ENCODE measurements around the gene GPATCH2.

DNA sequence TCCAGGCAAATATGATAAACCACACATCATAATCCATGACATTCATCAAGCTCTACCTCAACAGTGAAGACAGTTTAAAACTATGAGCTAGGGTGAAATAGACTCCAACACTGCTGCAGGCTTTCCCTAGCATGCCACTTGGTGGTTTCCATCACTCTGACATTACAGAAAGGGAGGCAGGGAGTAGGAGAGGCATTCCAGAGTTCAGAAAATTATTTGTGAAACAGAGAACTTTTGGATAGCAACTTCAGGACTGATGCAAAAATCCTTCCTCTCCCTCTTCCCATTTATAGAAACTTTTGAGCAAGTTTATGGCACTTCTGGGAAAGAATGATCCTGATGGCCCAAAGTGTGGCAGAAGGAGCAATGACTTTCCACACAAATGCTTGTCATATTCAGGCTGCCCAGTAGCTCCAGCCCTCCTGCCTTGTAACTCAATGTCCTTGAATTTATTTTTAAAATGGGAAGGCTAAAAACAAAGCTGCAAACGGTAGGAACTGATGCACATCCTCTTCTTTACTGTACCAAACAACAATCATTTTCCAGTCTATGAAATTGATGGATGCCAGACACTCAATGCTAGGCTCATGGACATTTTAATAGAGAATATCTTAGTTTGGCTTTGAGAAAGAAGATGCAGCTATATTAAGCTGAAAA is 70.8 kb downstream of the SMYD2 start:
- PRO-cap = no peak
- RRBS, 2 experiments = no CpG with 5 or more reads among the region's 1 CpG

GRCh38 chr1:214384292-214384800 is 103.4 kb downstream of the SMYD2 start:
- PRO-cap = no peak
- RRBS, 2 experiments = no CpG with 5 or more reads among the region's 16 CpGs

GRCh38 chr1:214445415-214446385 is 105.7 kb downstream of the PTPN14 start:
- PRO-cap = no peak
- RRBS, 2 experiments = no CpG with 5 or more reads among the region's 2 CpGs

DNA sequence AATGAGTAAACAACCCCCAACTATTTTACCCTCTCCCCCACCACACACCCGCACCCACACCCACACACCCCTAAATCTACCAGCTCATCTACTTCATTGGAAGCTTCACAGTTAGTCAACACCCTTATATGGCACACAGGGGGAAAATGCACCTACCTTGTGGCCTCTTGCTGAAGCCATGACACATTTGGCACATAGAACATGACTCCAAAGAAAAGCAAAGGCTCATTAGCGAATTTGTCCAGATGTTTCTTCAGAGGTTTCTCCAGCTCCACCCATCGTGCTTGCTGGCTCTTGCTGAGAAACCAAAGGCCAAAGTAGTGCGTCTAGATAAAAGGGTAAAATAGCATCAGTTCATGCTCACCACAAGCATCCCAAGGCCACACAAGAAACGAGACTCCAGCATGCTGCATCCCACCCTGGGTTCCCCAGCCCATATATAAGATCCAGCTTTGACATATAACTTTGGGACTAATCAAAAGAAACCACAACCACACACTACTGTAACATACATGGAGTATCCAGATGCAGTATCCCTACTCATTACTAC is 99.7 kb downstream of the PTPN14 start:
- PRO-cap = no peak
- RRBS, 2 experiments = no CpG with 5 or more reads among the region's 5 CpGs

- PRO-cap = no peak
- RRBS, 2 experiments = no CpG with 5 or more reads among the region's 11 CpGs
Observed at GRCh38 chr1:214475976-214476997, 75.1 kb downstream of the PTPN14 start.

DNA sequence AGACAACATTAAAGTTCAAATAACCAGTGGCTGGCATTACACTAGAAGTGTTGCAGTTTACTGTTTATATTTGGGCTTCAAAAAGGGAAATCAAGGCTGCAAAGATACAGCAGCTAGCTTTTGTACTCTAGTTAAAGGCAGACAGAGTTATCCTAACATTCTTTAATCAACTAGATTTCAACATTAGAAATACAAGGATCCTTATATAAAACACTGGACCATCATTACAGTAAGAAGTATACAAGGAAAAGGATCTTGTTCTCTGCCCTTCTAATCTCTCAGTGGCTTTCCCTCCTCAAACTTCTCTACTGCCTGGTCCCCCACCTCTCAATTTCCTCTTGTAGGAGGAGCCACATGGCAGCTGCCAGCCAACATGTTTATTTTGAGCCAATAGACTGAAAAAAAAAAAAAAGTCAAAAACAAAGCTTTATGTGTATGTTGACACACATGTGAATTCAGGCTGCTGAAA is 3.9 kb downstream of the PTPN14 start:
- PRO-cap = no peak

DNA sequence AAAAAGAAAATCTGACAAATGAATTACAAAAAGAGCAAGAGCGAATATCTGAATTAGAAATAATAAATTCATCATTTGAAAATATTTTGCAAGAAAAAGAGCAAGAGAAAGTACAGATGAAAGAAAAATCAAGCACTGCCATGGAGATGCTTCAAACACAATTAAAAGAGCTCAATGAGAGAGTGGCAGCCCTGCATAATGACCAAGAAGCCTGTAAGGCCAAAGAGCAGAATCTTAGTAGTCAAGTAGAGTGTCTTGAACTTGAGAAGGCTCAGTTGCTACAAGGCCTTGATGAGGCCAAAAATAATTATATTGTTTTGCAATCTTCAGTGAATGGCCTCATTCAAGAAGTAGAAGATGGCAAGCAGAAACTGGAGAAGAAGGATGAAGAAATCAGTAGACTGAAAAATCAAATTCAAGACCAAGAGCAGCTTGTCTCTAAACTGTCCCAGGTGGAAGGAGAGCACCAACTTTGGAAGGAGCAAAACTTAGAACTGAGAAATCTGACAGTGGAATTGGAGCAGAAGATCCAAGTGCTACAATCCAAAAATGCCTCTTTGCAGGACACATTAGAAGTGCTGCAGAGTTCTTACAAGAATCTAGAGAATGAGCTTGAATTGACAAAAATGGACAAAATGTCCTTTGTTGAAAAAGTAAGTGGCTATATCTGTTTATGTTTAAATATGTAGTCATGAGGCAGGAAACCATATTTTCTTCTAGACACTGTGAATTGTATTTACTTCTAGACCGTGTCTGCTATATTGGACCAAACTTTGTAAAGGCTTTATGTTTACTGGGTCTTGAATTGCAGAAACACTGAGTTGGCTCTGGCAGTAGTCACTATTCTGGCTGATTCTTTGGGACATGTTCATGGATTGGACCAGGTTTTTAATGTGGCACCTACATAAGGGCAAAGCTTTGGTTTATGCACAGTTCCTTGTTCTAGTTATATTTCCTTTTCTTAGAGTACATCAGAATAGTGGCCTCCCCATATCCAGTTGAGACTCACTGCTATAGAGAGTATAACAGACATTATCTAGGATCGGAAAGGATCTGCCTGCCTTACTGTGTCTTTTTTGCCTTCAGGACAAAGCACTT is 44.1 kb downstream of the CENPF start:
- PRO-cap = no peak
- RRBS, 2 experiments = no CpG with 5 or more reads among the region's 3 CpGs

DNA sequence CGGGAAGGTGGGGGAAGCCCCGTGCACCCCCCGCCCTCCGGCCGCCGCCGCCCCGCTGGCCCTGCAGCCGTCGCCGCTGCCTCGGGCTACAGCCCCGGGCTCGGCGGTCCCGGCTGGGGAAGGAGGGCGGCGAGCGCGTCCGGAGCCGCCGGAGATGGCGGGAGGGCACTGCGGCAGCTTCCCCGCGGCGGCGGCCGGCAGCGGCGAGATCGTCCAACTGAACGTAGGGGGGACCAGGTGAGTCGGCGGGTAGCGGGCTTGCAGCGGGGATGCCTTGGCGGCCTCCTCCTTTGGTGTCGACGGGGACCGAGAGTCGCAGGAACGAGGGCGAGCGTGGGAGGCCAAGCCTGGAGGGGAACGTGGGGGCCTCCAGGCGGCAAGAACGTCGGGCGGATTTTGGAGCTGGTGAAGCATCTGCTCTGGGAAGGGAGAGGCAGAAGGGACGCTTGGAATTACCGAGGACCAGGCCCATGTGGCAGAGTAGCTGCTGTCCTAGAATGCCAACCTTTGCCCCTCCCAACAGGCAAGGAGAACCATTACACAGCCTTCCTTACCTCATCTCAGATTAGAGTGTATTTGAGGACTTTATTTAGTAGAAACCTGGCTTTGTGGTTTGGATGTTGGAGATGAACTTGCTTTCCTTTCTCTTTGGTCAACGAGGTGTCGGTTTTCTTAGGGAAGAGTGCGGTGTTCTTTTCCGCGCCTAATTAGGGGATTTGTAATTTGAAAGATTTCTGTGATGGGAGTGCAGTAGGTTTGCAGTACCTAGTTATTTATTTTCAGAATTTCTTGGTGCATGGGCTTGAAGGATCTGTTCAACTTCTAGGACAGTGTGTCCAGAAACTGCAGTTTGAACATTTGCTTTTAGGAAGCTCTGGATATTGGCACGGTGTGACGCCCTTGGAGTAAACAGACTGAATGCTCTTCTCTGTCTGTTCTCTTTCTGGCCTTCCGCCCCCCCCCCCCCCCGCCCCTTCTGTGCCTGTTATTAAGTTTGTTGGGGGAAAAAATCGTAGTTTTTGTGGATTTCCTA is 744 bp downstream of the KCTD3 start:
- PRO-cap = bidirectional peak, plus-strand start at position 240 of the sequence, minus-strand start at position 398 of the sequence; bidirectional peak, plus-strand start at position 881 of the sequence, minus-strand start at position 916 of the sequence
- RRBS, 2 experiments = 2 to 3% methylated on average over 20 to 21 of the region's 63 CpGs

DNA sequence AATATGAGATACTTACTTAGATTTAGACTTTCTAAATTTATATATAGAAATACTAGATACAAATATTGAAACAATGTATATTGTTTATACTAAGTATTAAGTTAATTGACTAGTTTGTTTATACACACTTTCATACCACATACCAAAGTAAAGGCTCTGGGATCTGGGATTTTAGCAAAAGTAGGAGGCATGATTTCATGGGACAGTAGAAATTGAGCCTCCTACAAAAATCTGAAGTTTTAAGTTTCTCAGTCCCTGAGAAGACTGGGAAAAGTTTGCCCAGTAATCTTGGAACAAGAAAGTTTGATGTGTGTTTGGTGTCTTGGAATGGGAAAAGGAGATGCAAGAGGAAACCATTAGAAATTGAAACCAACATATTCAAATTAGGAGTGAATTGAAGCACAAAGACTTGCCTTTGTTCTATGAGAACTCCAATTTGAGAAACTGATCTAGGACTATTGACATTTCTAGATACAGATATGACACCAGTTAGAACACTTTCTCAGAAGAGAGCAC is 30.9 kb downstream of the KCTD3 start:
- PRO-cap = no peak

DNA sequence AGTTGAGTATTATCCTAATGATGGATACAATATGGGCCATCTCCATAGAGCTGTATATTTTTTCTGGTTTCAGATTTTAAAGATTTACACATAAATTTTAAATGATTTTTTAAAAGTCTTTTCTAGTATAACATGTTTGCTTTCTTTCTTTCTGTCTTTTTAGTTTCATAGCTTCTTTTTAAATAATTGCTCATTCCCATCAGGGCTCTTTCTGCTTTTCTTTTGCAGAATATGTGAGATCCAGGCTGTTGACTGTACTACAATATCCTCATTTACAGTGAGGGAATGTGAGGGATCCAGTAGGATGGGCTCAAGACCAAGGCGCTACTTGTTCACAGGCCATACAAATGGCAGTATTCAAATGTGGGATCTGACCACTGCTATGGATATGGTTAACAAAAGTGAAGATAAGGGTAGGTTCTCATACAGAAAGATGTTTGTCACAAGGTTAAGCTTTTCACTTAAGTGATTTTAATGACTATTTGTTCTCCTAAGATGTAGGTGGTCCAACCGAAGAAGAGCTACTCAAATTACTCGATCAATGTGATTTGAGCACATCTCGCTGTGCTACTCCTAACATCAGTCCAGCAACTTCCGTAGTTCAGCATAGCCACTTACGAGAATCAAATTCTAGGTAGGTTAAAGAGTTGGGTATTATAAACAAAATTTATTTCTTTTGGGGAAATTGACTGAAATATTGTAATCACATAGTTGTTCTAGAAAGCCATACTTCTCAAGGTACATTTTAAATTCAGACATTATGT is 51.7 kb downstream of the KCTD3 start:
- PRO-cap = no peak
- RRBS, 2 experiments = no CpG with 5 or more reads among the region's 6 CpGs

DNA sequence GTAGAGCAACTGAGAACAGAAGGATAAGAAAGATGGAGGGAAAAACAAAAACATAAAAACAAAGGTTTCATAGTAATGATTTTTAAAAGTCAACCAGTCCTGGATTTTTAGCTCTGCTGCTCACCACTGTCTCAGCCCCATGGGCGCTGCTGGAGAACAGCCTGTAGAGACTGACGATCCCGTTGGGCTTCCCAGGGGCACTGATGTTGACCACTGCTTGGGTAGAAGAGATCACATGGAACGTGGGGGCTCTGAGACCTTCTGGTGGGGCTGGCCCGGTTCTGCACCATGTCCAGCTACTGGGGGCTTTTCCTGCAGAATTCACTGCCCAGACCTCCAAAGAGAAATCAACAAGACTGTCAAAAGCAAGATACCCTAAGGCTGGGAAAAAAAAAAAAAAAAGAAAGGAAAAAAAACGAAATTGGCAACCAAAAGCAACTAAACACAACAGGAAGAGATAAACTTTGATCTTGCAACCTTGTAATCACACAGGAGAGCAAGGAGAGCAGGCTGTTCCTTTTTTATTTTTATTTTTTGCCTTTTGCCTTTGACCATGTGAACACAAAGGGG is 83.4 kb downstream of the KCTD3 start:
- PRO-cap = no peak
- RRBS, 2 experiments = no CpG with 5 or more reads among the region's 6 CpGs

- PRO-cap = no peak
- RRBS, 2 experiments = no CpG with 5 or more reads among the region's 1 CpG
Observed at GRCh38 chr1:215660938-215661414, 93.9 kb downstream of the KCTD3 start.

GRCh38 chr1:216311332-216311970 is 111.8 kb downstream of the USH2A start:
- PRO-cap = no peak
- RRBS, 2 experiments = no CpG with 5 or more reads among the region's 11 CpGs

DNA sequence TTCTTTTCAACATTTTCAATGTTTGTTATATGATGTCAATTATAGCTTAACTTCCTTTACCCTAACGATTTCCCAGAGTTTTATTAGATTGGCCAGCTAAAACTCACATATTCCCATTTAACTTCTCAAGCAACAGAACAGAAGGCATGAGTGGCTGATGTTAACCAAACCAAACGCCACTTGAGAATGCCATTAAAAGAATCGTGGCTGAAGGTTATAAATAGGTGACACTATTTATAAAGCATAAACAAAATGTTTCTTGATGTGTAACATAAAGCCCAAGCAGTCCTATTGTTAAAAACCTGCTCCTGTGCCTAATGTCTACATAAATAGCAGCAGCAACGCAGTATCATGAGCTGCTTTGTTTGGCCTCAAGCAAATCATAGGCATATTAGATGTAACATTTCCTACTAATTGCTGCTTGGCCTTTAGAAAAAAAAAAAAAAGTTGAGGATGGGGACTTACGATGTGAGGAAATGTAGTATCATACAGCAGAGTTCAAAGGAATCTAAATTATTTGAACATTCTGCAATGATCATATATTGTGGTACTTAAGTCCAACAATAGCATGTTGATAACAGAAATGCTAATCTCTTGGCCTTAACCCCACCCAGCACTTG is 106.0 kb downstream of the ESRRG start:
- PRO-cap = no peak
- RRBS, 2 experiments = no CpG with 5 or more reads among the region's 5 CpGs

GRCh38 chr1:217078066-217078879 is 355.0 kb upstream of the ESRRG start:
- PRO-cap = no peak
- RRBS, 2 experiments = no CpG with 5 or more reads among the region's 7 CpGs

DNA sequence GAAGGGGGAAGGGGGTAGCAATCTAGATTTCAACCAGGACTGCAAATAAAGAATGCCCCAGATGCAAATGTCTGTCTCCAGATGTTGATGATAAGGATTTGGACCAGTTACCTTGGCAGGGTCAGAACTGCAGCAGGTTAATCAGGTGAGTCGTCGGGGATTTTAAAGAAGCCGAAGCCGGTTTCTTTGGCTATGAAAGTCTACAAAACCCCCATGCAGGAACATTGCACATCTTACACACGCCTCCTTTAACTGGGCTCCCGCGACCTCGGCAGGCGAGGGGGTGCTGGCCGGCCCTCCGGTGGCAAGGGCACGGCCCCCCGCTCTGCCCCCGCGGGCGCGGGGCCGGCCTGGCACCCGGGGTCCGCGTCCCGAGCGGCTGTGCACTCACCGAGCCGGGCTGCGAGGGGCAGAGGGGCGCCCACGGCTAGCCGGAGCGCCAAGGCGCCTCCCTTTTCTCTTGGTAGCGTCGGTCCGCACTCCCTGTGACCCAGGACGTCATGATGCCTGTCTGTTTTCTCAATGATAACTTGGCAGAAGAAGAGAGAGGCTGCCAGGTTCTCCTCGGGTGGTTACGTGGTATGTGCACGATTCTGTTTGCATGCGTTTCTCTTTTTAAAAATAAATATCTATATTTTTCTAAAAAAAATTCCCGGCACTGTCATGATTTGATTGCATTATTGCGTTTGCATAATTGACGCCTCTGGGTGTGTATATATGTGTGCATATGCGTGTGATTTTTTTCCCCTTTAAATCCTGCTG is 366.3 kb upstream of the ESRRG start:
- PRO-cap = no peak
- RRBS, 2 experiments = 7 to 92% methylated on average over 15 to 19 of the region's 43 CpGs

- PRO-cap = no peak
- RRBS, 2 experiments = 88% methylated on average over 4 of the region's 15 CpGs; no CpG with 5 or more reads in 1 of the 2 experiments
Observed at GRCh38 chr1:217090217-217090758, 367.1 kb upstream of the ESRRG start.

GRCh38 chr1:217630603-217631700 is at the start of gene GPATCH2:
Gene GPATCH2 (minus strand): TSS chr1:217631090.
- PRO-cap = bidirectional peak, plus-strand start at chr1:217631365, minus-strand start at chr1:217631031
- RRBS, 2 experiments = 1 to 8% methylated on average over 4 to 8 of the region's 44 CpGs

- PRO-cap = no peak
- RRBS, 2 experiments = no CpG with 5 or more reads among the region's 6 CpGs
Observed at GRCh38 chr1:218302088-218302759, 17.1 kb downstream of the RRP15 start.

DNA sequence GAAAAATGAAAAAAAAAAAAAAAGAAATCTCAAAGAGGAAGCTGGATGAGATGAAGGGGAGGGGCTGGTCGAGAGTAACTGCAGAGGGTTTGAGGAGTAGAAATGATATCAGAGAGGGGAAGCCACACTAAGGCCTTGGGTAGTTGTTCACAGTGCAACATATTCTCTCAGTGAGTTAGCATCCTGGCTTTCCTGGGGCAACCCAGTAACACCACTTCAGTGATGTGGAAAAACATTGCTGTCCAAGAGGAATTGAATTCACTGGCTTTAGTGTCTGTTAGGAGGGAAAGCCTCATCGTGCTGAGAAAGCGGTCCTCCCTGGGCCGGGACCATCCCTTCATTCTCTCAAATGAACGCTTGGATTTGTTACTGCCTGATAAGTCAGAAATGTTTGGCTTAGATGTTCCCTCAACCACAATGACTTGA is 12.1 kb downstream of the TGFB2 start:
- PRO-cap = no peak
- RRBS, 2 experiments = no CpG with 5 or more reads among the region's 5 CpGs

All from HEK293 (cell line).